Right cardiac atrium (tissue), 1 donor: ENCODE measurements around the genes HLA-E, PPP1R18 and MUC21.

GRCh38 chr6:30219257-30219648 lies 6.0 kb upstream of the TRIM26 start:
- PRO-cap = no peak

- PRO-cap = bidirectional peak, plus-strand start at chr6:30326430, minus-strand start at chr6:30326275
Observed at GRCh38 chr6:30325643-30326292, 959 bp upstream of the TRIM39 start.

GRCh38 chr6:30489026-30489629 lies at the start of gene HLA-E:
HLA-E (plus strand) TSS chr6:30489509.
- PRO-cap = bidirectional peak, plus-strand start at chr6:30489512, minus-strand start at chr6:30489285

GRCh38 chr6:30489630-30490538 lies 575 bp downstream of the HLA-E start:
- PRO-cap = bidirectional peak, plus-strand start at chr6:30490246, minus-strand start at chr6:30490180

DNA sequence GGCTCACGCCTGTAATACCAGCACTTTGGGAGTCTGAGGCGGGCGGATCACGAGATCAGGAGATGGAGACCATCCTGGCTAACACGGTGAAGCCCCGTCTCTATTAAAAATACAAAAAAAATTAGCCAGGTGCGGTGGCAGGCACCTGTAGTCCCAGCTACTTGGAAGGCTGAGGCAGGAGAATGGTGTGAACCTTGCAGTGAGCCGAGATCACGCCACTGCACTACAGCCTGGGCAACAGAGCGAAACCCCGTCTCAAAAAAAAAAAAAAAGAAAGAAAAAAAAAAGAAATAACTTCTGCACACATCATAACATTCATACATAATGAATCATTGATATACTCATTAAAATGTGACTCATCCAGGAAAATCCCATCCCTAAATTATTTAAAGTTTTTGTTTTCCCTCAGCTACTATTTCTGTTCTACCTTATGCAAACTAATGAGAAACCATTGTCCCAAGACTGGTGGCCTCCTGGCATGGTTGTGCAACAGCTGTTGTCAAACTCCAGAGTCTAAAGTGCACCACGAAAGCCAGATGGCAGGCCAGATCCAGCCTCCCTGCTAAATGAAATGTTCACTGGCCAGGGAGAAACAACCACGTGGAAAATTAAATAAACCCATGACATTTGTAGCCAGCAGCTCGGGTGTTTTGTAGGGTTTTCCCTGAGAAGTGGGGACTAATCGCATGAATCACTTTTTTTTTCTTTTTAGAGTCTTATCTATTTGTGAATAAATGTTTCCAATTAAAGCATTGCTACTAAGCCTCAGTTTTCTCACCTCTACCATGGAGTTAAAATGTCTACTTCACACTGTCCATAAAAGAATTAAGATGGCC lies 28.4 kb downstream of the GNL1 start:
- PRO-cap = no peak

GRCh38 chr6:30544518-30545323 lies 11.6 kb downstream of the GNL1 start:
- PRO-cap = no peak

GRCh38 chr6:30549568-30550144 lies 6.6 kb downstream of the GNL1 start:
- PRO-cap = no peak

GRCh38 chr6:30550145-30551294 lies 5.8 kb downstream of the GNL1 start:
- PRO-cap = no peak

DNA sequence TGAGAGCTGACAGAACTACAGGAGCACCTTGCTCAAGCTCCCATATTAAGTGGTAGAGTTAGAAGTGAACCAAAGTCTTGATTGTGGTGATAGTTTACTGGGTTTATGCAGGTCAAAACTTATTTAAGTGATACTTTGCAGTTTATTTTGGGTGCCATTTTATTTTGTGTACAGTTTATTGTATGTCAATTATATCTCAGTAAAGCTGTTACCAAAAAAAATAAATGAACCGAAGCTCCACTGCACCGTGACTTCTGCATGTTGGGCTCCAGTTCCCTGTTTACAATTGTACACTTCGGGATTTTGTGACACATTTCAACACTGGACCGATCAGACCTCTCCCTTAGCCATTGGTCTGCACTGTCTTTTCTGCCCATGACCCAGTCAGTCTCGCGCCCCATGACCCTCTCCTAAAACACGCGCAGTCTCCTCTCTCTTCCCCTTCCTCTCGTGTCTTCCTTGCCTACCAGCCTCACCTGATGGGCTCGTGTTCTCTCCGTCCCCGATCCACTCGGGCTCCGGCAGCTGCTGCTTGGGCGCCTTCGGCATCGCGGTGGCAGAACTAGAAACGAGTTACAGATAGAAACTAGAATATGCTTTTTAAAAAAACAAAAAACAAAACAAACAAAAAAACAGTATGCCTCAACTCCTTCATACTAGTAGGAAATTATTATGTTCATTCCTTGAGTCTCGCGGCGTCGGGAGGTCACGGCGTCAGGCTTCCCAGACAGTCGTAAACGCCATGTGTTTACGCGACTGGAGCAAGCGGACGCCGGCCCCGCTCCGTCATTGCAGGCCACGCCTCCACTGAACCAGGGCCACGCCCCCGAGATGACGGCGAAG lies 505 bp upstream of the ABCF1 start:
- PRO-cap = bidirectional peak, plus-strand start outside the sequence, minus-strand start at position 758 of the sequence

DNA sequence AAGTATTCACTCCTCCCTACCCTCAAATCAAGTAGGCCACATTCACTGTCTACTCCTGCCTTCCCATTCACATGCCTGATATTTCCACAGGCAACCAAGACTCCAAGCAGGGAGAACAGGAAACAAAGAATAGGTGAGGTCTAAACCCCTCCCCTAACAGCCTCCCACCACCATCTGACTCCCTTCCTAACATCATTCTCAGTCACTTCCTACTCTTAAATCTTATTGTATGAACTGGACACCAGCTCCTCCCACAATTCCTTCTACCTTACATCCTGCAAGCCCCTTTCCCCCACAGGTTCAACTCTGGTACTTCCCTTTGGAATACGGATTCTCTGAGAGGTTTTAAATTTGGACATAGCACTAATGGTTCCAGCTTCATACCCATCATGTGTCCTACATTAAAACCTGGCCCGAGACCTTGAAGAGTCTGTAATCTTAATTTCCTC lies 932 bp upstream of the C6orf136 start:
- PRO-cap = no peak

- PRO-cap = no peak
Observed at GRCh38 chr6:30678853-30680012, 6.4 kb upstream of the DHX16 start.

DNA sequence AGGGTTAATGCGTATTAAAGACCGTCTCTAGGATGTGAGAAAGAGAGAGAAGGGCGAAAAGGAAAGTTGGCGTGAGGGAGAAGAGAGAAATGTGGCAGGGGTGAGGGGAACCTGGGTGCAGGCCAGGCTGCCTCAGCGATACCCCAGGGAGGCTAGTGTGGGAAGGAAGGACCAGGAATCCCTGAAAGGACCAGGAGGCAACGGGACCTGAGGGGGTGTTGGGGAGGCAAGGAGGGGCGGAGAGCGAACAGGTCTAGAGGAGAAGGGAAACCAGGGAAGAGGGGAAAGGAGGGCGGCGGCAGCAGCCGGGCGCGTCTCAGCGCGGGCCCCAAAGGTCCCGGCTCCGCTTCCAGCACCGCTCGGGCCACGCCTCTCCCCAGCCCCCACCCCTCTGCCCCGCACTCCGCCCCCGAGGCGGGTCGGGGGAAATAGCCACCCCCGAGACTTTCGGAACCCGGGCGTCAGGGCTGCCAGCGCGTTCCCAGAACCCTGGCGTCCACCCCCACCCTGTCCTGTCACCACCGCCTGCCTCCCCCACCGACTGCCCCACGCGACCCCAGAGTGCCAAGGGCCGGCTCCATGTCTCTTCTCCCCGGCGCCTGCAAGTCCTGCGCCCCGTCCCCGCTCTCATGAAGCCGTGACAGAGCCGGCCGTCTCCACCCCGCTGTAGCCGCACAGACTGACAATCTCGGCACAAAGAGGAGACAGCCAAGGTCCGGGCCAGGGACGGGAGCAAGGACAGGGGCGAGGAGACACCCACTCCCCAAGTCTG lies at the start of gene PPP1R18:
Gene PPP1R18 (minus strand): TSS at position 323 of the 772 bp plus-strand sequence.
- PRO-cap = bidirectional peak, plus-strand start at position 450 of the sequence, minus-strand start at position 327 of the sequence

DNA sequence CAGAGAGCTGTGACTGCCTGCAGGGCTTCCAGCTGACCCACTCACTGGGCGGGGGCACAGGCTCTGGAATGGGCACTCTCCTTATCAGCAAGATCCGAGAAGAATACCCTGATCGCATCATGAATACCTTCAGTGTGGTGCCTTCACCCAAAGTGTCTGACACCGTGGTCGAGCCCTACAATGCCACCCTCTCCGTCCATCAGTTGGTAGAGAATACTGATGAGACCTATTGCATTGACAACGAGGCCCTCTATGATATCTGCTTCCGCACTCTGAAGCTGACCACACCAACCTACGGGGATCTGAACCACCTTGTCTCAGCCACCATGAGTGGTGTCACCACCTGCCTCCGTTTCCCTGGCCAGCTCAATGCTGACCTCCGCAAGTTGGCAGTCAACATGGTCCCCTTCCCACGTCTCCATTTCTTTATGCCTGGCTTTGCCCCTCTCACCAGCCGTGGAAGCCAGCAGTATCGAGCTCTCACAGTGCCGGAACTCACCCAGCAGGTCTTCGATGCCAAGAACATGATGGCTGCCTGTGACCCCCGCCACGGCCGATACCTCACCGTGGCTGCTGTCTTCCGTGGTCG lies 3.4 kb downstream of the TUBB start:
- PRO-cap = no peak

GRCh38 chr6:30740376-30740638 lies 2.2 kb downstream of the FLOT1 start:
- PRO-cap = no peak

DNA sequence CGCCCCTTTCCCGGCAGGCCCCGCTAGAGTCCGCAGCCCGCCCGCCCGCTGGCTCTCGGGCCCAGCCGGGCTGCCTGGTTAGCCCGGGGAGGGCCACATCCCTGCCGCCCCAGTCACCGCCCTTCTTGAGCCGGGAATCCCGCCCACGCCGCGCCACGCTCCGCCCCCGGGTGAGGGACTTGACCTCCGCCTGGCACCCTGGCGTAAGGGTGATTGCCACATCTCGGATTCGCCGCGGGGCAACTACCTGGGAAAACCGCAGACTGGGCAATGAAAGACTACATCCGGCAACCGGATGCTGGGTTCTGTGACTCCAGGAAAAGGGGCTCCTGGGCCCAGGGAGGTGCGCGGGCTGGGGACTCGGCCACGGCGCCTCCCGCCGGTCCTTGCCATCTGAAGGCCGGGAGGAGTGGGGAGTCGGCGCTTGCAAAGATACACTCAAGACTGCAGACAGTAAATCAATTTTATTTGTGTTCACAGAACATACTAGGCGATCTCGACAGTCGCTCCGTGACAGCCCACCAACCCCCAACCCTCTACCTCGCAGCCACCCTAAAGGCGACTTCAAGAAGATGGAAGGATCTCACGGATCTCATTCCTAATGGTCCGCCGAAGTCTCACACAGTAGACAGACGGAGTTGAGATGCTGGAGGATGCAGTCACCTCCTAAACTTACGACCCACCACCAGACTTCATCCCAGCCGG lies 419 bp upstream of the FLOT1 start:
- PRO-cap = bidirectional peak, plus-strand start at position 26 of the sequence, minus-strand start outside the sequence; bidirectional peak, plus-strand start at position 191 of the sequence, minus-strand start at position 97 of the sequence; bidirectional peak, plus-strand start at position 631 of the sequence, minus-strand start at position 533 of the sequence

GRCh38 chr6:30765359-30765820 lies 21.0 kb upstream of the IER3 start:
- PRO-cap = no peak

- PRO-cap = no peak
Observed at GRCh38 chr6:30798941-30799519, 54.7 kb upstream of the IER3 start.

DNA sequence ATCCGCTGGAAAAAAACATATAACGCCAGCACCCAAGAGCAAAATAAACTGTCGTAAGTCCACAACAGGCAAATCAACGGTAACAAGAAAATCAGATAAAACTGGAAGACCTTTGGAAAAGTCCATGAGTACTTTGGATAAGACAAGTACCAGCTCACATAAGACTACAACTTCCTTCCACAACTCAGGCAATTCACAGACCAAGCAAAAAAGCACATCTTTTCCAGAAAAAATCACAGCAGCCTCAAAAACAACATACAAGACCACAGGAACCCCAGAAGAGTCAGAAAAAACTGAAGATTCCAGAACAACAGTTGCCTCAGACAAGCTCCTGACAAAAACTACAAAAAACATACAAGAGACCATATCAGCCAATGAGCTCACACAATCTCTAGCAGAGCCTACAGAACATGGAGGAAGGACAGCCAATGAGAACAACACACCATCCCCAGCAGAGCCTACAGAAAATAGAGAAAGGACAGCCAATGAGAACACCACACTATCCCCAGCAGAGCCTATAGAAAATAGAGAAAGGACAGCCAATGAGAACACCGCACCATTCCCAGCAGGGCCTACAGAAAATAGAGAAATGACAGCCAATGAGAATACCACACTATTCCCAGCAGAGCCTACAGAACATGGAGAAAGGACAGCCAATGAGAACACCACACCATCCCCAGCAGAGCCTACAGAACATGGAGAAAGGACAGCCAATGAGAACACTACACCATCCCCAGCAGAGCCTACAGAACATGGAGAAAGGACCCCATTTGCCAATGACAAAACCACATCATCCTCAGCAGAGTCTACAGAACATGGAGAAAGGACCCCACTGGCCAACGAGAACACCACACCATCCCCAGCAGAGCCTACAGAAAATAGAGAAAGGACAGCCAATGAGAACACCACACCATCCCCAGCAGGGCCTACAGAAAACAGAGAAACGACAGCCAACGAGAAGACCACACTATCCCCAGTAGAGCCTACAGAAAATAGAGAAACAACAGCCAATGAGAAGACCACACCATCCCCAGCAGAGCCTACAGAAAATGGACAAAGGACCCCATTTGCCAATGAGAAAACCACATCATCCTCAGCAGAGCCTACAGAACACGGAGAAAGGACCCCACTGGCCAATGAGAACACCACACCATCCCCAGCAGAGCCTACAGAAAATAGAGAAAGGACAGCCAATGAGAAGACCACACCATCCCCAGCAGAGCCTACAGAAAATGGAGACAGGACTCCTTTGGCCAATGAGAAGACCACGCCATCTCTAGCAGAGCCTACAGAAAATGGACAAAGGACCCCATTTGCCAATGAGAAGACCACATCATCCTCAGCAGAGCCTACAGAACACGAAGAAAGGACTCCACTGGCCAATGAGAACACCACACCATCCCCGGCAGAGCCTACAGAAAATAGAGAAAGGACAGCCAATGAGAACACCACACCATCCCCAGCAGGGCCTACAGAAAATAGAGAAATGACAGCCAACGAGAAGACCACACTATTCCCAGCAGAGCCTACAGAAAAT lies 8.7 kb downstream of the MUCL3 start:
- PRO-cap = no peak

GRCh38 chr6:30981908-30982602 lies 1.5 kb upstream of the MUC21 start:
- PRO-cap = no peak

- PRO-cap = no peak
Observed at GRCh38 chr6:30983629-30983957, at the start of gene MUC21. MUC21 (plus strand) TSS chr6:30983718.